Myometrial cell (primary cell): ENCODE measurements around the gene NLK.

GRCh38 chr17:21532451-21533306 lies 156.5 kb downstream of the KCNJ12 start:
- RAMPAGE, long total RNA = no peak

DNA sequence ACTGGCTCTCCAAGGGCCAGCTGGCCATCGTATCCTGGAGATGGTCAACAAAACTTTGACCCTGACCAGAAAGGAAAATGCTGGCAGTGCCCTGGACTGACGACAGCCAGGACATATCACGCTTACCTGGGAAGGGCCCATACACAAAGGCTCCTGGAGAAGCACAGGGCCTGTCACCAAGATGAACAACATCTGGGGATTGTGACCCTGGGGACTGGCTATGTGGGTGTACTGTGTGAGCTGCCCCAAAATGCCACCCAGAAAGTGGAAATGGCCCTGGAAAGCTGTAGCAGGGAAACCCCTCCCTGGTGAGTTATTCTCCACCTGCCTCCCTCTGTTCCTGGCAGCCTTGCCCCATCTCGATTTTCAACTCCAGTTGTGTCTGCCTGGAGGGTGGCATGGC lies 117.6 kb upstream of the KCNJ18 start:
- RAMPAGE, long total RNA = no peak

DNA sequence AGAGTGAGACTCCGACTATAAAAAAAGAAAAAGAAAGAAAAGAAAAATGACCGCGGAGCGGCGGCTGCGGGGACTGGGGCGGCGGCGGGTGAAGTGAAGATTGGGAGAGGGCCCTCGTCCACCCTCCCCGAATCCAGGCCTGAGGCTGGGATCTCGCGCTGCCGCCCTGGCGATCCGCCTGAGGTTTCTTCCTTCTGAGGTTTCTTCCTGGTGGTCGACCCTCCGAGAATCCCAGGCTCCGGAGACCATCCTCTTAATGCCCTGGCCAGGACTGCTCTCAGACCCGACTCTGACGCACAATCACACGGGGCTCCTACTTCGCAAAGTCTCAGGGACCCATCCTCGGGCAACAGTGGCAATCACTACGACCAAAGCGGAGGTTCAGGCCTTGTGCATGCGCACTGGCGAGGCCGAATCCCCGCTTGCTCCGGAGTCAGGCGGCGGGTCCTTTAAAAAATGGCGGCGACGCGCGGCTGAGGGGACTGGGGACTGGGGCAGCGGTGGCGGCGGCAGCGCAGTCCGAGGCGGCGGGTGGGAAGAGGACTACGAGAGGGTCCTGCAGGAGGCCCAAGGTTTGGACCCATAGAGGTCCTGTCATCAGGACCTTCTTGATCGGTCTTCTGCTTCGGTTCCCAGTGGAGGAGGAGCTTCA lies 18.0 kb upstream of the KCNJ18 start:
- RAMPAGE, long total RNA = no peak

- RAMPAGE, long total RNA = no peak
Observed at GRCh38 chr17:21680959-21681556, 11.3 kb upstream of the KCNJ18 start.

DNA sequence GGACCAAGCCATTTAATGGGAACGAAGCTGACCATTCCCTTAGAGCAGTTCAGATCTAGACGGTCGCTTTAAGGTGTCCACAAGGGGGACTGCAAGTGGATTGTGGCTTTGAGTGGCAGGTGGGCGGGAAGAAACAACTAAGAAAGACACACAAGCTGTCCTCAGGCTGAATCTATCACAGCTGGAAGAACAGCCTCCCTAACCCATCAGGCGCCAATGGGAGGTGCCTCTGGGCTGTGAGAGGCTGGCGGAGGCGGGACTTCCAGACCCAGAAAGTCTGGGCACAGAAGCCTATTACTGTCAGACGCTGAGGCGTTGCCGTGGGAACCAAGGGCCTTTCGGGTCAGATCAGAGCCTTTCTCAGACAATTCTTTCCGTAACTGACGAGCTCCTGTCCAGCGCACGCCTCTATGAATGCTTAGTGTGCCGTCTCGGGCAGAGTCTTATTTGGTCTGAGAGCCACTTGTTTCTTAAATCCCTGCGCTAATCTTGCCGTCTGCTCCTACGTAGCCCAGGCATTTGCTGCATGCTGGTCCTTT lies 618.4 kb downstream of the KCNJ18 start:
- RAMPAGE, long total RNA = no peak

- RAMPAGE, long total RNA = no peak
Observed at GRCh38 chr17:22692388-22693059, 1000.2 kb downstream of the KCNJ18 start.

DNA sequence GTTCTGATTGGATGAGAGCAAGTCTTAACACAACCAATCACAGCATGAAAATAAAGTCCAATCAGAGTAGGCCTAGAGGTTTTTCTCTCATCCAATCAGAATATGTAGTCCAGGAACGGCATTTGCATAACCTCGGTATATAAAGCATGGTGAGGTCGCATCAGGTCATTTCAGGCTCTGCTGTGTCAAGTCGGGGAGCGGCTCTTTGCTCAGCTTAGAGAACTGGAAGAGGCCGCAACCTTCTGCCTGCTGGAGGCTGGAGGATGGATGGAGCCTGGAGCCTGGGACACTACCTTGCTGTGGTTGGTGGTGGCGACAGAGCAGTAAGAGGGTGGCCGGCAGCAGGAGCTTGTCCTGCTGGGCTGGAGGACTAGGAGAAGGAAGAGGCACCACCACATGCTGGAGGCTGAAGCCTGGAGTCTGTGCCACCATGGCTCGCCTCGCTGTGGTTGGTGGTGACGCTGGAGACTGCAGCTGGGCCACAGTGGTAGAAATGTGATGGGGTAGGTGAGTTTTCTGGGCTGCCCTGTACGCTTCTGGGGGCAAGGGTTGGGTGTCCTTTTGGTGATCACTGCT lies 204.4 kb upstream of the WSB1 start:
- RAMPAGE, long total RNA = no peak

- RAMPAGE, long total RNA = no peak
Observed at GRCh38 chr17:27239016-27239504, 54.9 kb upstream of the WSB1 start.

- RAMPAGE, long total RNA = no peak
Observed at GRCh38 chr17:27352524-27353492, 58.9 kb downstream of the WSB1 start.

DNA sequence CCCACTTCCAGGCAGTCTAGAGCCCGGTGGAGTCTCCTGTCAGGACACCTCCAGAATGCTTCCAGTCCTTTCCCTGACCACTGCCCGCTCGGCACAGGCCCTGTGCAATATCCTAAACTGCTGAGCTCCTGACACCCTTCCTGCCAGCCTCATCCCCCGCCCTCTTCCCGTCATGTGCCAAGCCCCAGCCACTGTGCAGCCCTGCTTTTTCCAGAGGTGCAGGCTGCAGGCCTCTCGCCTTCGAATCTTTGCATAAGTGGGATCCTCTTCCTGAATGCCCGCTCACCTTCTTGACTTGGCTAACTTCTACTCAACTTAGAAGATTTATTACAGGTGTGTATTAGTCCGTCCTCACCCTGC lies 73.8 kb downstream of the WSB1 start:
- RAMPAGE, long total RNA = no peak

DNA sequence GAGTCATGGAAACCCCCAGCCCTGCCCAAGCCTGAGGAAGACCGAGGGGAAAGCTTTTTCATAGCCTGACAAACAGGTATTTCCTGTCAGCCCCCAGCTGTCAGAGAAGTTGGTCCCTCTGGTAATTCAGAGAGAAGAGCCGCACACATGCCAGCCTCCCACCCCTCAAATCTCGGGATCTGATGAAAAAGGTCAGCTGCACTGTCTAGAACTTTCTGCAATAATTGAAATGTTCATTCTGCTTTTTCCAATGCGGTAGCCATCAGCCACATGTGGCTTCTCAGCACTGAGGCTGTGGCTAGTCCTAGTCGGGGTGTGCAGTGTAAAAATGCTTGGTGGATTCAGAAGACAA lies 50.5 kb downstream of the KSR1 start:
- RAMPAGE, long total RNA = no peak

DNA sequence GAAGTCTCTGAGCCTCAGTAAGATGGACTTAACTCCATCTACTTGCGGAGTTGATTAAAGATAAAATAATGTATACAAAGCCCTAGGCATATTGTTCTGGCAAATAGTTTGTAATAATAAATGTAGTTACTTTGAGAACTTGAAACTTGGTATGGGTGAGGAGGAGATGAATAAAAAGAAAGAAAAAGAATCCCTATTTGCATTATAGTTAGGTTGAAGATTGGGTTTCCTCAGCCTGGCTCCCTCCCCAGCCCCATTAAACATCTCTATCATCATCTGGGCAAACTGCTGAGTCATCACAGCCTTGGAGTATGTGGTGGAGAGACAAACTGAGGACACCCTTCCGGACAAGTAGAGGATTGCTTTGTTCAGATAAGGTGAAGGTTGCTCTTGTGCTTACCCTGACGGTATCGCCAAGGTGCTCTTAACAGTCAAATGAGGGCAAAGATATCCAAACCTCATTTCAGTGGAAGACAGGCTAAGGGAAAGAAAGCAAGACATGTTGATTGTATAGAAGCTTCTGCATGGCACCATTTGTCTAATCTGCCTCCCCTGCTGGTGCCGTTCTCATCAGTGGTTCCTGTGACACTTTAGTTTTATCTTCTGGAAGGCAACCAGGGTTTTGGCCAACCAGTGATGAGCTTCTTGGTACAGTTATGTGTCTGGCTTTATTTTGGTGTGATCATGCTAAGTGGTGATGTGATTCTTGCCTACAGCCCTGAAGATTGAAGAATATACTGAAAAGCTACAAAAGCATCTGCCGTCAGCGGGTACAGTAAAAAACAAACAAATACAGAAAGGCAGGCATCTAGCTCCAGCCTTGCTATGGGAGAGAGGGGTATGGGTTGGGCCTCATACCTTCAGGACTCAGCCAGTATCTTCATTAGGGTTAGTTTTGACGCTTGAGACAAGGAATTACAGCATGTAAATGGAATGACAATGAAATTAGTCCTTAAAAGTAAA lies 56.9 kb upstream of the LGALS9 start:
- RAMPAGE, long total RNA = no peak

DNA sequence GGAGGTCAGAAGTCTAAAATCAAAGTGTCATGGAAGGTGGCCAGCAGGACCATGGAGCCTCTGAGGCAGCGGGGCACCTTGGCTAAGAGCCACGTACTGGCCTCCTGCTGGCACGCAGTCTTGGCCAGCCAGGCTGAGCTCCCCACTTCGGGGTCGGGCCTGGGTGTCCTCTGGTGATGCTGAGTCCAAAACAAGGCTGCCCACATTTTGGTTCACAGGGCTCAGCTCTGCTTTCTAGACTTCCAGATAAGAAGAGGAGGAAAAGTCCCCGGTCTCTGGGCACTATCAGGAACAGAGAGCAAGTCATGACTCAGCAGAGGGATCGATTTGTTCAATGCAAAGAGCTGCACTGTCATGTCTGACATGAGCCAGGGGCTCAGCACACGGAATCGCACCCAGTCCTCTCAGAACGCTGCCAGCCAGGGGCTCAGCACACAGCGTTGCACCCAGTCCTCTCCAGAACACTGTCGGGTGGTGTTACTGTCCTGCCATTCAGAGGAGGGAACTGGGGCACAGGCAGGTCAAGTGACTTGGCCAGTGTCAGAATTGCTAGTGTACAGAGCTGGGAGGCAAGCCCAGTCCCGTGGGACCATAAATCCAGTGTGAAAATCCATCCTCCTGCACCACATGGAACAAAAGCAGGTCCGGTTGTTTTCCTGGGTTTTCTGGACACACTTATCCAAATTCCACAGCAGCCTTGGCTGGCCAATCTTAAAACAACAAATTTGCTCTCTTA lies 2.5 kb downstream of the LGALS9 start:
- RAMPAGE, long total RNA = no peak

DNA sequence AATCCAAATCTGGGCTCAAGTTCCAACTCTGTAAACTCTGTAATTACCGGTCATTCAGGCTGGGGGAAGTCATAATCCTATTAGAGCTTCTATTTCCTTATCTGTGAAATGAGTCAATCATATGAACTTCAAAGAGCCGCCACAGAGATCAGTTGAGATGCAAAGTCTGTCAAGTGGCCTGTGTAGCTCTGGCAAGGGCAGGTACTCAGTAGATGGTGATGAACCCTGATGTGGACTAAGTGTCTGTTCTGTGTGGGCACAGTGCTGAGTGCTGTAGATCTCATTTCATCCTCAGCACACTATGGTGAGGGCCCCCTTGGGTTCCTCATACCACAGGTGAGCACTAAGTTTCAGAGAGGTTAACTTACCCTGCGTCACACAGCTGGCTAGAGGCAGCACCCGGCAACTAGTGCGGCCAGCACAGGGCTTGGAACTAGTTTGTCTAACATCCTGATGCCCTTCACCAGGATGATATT lies 2.5 kb downstream of the NOS2 start:
- RAMPAGE, long total RNA = no peak

- RAMPAGE, long total RNA = no peak
Observed at GRCh38 chr17:27919164-27919500, 26.0 kb upstream of the LYRM9 start.

- RAMPAGE, long total RNA = no peak
Observed at GRCh38 chr17:28042259-28042755, at the start of gene NLK. NLK (plus strand) TSS chr17:28042677.

GRCh38 chr17:28042756-28043560 lies 481 bp downstream of the NLK start:
- RAMPAGE, long total RNA = no peak

DNA sequence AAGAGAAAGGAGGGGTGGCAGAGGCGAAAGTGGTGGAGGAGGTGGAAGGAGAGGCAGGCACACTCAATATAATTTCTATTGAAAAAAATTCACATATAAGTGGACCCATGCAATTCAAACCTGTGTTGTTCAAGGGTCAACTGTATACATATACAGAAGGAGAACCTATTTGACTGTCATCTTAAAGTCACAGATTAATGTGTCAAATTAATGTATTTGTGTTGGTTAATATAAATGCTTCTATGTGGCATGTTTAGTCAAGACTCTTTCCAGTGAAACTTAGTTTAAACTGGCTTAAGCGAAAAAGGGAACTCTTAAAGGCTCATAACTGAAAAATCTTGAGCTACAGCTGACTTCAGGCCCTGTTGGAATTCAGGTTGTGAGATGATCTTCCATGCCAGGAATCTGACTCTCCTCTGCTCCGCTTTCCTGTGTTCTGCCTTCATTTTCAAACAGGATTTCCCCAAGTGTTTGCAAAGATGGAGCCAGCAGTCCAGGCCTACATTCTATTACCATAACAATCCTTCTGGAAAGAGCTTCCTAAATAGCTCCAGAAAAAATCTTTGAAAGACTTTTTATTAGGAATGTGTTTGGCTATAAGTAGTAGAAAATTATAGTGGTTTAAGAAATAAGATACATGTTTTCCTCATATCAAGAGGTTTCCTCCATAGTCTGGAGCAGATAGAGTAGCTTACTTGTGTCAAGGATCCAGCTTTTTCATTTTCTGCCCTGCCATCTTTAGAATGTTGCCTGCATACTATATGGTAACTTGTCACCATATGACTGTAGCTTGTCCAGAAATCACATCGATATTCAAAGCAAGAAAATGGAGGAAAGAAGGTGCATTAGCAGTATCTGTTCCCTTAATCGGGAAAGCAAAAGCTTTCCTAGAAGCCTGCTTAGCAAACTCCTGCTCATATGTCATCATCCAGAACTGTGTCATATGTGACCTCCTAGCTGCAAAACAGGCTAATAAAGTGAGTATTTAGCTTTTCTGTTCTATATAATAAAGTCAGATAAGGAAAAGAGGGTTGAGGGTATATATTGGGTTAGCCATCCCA lies 135.0 kb downstream of the NLK start:
- RAMPAGE, long total RNA = no peak

- RAMPAGE, long total RNA = no peak
Observed at GRCh38 chr17:28232913-28233678, 85.9 kb upstream of the TMEM97 start.

- RAMPAGE, long total RNA = no peak
Observed at GRCh38 chr17:28326089-28326854, 7.3 kb downstream of the TMEM97 start.